Cerebral cortex (tissue), 2 donors: Measurements from ENCODE around the gene AP4E1.

DNA sequence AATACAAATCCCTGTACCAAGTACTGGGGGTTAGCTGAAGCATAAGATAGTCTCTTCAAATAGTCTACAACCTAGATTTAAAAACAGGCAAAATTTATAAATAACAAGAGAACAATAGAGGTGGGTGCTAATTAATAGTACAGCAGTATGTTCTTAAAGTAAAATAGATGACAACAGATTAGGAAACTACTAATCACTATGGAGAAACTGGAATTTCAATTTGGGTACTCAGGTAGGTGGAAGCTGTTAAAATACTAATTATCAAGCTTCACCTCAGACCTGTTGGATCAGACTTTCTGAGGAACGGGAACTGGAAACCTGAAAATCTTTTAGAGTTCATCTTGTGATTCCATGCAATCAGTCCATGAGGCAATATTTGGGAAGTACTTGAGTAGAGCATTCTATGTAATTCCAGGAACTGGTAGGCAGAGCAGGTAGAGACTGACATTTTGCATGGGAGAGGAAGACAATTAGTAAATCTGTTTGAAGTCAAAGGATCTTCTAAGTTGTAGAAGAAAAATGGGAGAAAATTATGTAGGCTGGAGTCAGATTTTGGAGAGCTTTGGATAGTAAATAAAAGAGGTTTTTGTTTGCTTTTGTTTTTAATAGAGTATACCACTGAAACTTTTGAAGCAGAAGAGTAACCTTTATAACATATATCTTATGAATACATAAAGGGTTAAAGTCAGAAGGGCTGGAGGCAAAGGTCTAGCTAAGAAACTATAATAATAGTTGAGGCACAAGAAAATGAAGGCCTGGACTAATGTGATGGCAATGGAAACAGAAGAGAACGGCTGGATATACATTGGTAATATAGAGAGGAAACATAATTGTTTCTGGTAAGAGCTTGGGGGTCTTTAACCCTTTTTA is 43.1 kb downstream of the FGF7 start:
- PRO-cap, 2 experiments: no peak in any of the 2 experiments

DNA sequence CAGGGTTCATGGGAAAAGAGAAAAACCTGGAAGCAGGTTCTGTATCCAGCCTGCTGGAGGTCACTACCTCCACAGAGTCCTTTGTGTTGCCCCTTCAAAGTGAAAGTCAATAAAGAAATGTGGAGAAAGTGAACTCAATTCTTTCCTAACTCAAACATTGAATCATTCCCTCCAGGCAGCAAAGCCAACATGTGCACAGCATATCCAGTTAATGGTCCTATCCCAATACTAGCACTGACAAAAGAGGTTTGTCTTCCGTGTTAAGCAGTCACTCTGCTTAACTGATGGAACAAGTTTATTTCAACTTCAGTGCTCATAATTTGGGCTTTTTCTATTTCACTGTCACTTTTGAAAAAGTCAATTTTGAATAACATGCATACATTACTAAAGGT is 45.5 kb downstream of the FGF7 start:
- PRO-cap, 2 experiments: no peak in any of the 2 experiments

GRCh38 chr15:49621636-49622481 is 1.0 kb downstream of the DTWD1 start:
- PRO-cap, 2 experiments: no peak in any of the 2 experiments

DNA sequence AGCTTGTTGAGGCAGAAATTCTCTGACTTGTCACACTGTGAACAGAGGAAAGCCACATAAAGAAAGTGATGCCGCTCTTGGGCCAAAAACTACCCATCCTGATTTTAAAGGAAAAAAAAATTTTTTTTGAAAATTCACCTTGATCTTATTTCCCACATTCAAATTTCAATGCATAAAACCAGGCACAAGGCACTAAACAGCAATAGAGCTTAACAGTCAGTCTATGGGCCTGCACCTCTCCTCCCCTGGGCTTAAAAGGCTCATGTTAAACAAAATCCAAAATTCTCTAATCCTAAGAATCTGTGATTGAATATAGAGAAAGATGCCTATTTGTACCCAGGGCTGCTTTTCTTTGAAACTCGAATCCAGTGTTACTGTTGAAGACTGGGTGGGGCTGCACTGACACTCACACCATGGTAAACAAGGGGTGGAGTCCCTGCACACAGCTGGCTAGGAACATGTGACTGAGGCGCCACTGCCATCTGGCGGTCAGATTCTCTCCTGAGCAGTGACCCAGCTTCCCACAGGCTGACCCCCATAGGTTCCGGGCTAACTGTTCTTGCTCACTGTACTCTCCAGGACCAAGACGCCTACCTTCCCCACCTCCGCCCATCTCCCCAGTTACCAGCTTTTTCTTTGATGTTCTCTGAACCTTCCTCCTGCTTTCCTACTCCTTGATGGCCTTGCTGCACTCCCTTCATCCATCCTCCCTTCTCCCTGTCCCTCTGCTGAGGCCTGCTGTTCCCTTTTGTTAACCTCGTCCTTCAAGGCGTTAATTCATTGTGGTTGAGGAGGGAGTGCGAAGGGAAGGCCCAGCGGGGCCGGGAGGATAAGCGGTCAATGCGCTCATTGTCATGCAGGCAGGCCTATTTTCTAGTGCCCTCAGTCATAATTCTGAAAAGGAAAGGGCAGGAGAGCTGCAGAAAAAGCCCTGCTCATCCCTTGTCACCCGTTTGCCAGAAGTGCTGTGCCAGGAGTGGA is 115.3 kb downstream of the ATP8B4 start:
- PRO-cap, 2 experiments: peak in 1 of 2 experiments; most common plus-strand start position 481 of the sequence (in 1); most common minus-strand start position 373 of the sequence (in 1)

- PRO-cap, 2 experiments: peak in 1 of 2 experiments; most common plus-strand start chr15:50113316 (in 1); most common minus-strand start chr15:50113302 (in 1)
Measured at GRCh38 chr15:50112727-50113571, 6.1 kb downstream of the ATP8B4 start.

DNA sequence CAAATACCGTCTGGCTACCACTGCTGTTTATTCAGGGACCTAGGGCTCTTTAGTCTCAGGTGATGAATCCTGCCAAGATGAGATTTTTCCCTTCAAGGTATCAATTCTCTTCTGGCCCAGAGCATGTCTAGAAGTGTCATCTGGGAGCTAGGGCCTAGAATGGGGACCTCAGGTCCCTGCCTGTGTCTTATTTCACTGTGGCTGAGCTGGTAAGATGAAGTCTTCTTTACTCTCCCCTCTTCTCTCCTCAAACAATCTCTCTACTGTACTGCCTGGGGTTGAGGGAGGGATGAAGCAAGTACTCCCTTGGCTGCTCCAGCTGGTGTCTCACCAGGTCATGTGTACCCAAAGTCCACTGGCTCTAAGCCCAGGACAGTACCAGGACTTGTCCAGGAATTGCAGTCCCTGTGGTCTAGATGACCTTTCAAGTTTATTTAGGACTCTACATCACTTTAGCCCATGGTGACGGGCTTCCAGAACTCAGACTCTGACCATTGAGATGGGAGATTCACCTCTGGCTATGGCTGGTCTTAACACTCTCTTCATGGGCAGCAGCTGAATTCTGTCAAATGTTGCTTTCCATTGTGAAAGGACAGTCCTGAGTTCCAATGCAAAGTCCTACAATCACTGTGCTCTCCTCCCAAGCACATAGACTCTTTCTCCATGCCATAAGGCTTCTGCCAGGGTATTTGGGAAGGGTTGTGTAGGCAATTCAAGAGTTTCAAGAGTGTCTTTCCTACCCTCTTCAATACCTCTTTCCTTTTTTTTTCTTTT is 17.5 kb upstream of the SLC27A2 start:
- PRO-cap, 2 experiments: no peak in any of the 2 experiments

- PRO-cap, 2 experiments: no peak in any of the 2 experiments
Measured at GRCh38 chr15:50224483-50225024, 41.0 kb downstream of the HDC start.

DNA sequence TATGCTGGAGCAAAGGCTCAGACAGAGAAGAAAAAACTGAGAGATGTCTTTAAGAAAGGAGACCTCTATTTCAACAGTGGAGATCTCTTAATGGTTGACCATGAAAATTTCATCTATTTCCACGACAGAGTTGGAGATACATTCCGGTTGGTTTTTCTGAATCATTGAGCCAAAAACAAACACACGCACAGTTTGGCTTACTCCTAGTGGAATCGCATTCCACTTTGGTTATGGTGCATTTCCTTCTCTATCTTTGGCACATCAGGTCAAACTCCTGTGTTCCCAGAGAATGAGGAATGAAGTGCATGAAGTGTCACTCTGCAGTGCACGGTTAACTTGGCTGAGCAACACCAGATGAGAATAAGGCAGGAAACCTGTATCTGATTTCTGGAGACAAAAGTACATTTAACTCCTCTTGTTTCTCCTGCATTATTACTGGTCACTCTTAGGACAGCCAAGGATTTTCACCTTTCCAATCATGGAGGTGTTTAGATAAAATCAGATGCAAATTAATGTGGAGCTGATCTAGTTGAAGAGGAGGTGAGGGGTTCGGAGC is 38.4 kb downstream of the HDC start:
- PRO-cap, 2 experiments: no peak in any of the 2 experiments

DNA sequence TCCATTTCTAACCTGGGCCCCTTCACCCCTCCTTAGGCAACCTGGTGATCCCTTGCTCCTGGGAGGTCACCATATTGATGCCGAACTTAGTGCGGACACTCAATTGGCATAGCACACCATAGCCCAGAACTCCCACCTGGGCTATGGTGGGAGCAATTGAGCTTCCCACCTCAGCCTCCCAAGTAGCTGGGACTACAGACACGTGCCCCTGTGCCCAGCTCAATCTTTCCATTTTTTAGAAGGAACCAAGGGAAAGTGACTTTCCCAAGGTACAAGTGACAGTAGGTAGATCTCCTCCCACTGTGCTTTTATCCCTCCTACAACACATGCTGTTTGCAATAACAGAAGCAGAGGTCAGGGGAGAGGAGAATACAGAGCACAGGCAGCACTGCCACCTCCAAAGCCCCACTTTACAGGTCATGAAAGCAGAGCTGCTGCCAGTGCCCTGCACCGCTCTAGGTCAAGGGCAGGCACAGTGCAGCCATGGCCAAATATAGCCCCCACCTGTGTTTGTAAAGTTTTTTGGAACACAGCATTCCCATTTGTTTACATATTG is 20.7 kb downstream of the HDC start:
- PRO-cap, 2 experiments: no peak in any of the 2 experiments

DNA sequence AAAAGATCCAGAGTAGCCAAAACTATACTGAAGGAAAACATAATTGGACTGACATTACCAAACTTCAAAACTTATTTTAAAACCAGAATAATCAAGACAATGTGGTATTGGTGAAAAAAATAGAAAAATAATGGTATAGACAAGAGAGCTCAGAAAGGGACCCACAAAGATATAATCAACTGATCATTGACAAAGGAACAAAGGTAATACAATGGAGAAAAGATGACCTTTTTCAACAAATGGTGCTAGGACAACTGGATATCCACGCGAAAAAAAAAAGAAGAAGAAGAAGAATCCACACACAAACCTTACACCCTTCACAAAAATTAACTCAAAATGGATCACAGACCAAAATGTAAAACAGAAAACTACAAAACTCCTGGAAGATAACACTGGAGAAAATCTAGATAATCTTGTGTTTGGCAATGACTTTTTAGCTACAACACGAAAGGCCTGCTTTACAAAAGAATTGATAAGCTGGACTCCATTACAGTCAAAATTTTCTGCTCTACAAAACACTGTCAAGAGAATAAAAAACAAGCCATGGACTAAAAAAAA is 9.4 kb downstream of the USP50 start:
- PRO-cap, 2 experiments: no peak in any of the 2 experiments

DNA sequence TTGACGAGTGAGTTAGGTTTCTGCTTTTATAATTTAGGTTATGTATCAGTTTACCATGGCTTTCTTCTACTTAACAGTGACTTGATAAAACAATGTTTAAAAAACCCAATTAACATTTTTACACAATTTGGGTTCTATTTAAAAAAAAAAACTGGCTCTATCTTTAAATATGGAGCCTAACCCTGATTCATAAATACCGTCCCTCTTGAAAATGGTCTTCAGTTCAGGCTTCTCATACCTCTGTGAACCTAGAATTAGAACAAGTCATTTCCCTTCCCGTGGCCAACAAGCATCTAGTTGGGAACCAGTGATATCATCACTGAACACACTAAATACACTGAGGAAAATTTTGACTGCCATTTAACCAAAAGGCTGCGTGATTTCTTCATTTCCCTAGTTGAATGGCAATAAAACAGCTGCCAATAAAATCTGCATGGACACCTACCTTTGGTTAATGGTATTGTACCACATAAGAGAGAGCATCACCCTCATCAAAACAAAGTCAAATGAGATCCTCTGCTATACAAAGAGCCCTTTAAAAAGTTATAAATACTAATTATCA is 14.5 kb upstream of the USP50 start:
- PRO-cap, 2 experiments: no peak in any of the 2 experiments

GRCh38 chr15:50889704-50890117 is 18.8 kb upstream of the AP4E1 start:
- PRO-cap, 2 experiments: no peak in any of the 2 experiments

DNA sequence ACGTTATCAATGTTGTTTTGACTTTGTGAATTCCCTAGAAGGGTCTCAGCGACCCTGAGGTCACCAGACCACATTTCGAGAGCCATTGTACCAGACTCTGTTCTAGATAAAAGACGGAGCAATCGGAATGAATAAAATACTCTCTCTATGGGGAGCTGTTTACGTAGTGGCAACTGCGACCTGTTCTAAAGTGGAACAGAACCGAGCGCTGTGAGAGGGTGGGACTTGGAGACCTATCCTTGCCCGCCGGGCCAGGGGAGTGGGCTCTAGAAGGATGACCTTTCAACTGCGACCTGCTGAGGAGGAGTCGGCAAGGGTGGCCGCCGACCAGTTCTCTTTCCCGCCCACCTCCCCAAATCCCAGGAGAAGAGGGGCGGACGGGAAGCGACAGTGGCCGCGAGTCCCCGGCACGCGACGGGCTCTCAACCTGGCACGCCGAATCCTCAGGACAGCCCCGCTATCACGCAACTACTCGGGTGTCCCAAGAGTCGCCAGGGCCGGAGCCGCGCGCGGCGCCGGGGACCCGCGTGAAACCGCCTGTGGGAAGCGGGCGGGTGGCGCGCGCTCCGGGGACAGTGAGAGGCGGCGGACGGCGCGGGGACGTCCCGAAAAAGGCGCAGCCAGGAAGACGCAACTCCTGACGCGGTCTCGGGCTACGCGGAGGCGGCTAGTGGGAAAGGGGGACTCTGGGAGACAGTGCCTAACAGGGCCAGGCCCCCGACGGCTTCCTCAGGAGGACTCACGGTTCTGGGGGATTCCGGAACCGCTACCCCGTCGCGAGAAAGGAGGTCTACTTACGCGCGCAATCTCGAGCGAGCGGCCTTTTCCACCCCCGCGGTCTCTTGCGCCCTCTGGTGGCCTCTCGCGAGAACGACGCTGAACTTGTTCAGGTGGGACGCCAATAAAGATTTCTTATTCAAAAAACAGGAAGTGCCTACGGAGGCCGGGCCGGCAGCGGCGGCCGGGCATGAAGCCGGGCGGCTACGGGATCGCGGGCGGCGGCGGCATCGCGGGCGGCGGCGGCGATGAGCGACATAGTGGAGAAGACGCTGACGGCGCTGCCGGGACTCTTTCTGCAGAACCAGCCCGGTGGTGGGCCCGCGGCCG is at the start of gene AP4E1:
Gene AP4E1, plus strand, starts transcription at position 930 of the 1,107 bp plus-strand sequence.
- PRO-cap, 2 experiments: peak in 1 of 2 experiments; most common plus-strand start position 188 of the sequence (in 1); most common minus-strand start position 577 of the sequence (in 1)

GRCh38 chr15:50908861-50909020 is 258 bp downstream of the AP4E1 start:
- PRO-cap, 2 experiments: no peak in any of the 2 experiments

DNA sequence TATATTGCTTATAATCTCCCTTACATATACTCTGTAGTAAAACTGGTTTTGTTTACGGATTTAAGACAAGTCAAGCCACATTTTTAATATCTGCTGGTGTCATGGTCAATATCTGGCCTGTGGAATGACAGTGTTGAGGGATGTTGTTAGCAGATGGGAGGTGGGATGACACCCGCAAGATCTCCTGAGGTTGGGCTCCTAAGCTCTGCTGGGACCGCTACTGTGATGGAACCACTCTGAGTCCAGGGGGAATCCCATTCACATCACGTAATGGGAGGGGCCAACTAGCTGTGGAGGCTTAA is 18.6 kb downstream of the TNFAIP8L3 start:
- PRO-cap, 2 experiments: no peak in any of the 2 experiments

- PRO-cap, 2 experiments: no peak in any of the 2 experiments
Measured at GRCh38 chr15:51077120-51077562, 17.6 kb downstream of the TNFAIP8L3 start.

DNA sequence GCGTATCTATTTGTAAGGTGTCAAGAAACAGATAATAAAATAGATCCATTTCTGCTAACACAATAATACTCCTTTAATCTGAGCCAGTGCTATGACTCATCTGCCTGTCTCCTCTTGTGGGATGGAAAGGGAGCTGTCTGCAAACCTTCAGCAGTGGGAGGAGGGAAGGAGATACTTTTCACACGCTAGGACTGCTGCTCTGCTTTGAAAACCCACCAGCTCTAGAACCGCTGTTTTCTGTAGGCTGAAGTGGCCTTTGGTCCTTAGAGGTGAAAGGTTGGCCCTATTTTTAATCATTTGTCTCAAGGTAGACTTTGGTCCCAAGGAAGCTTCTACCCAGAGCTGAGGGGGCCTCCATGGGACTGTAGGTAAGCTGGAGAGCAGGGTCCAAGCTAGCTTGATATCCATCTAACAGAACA is 3.4 kb upstream of the TNFAIP8L3 start:
- PRO-cap, 2 experiments: no peak in any of the 2 experiments

DNA sequence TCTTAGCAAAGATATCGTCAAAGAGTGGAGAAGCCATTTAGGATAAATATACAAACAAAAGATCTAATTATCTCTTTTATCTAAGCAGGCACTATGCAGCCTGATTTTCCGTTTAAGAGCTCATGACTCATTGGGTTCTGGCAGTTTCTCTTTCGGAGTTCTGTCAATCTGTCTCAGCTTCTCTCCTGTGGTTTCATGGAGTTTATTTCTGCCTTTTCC is 68.4 kb upstream of the TNFAIP8L3 start:
- PRO-cap, 2 experiments: peak in 1 of 2 experiments; most common plus-strand start position 143 of the sequence (in 1)

DNA sequence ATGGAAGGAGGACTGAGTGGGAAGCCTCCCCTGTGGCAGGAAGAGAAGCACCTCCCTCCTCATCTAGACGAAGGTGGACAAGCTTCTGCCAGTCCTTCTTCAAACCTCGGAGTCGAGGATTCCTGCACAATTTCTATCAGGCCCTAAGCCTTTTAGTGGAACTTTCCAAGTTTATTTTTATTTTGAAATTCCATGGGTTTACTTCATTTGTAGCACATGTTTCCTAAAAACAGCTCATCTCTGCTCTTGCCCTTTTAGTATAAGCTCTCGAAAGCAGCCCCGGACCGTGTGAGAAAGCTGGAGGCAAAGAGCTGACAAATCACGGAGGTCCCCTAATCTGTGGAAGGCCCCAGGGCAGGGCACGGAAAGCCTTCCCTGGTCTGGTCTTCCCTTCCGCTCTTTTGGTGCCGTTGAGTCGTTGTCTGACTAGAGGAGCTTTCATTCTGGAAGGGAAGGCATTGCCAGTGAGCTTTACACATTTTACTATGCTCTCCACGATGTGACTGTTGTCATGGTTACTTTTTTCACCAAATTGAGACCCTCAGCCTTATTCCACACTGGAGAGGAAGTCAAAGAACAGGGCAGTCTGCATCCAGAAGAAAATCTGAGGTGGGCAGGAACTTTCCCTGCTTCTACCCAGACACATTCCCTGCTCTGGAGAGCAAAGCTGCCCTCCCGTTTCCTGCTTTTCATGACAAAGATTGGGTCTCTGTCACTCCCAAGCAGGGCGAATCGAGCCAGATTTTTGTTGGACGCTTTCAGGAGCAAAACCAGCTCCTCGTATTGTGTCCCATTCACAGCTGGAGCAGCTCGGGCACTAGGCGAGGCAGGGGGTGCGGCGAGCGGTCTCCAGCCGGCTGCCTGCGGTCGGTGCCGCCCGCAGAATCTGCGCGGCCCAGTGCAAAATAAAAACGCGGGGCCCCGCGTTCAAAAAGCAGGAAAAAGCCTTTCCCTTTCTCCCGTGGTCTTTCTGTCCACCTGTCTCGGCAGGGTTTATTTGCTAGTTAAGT is 71.7 kb downstream of the CYP19A1 start:
- PRO-cap, 2 experiments: no peak in any of the 2 experiments

- PRO-cap, 2 experiments: peak in 1 of 2 experiments; most common plus-strand start chr15:51377281 (in 1); most common minus-strand start chr15:51377215 (in 1)
Measured at GRCh38 chr15:51377069-51377826, 35.8 kb downstream of the GLDN start.